H7 (cell line): ENCODE measurements around a stretch of chr11.

GRCh38 chr11:57453338-57453986 is 6.9 kb upstream of the RTN4RL2 start:
- RAMPAGE, long total RNA: no peak

DNA sequence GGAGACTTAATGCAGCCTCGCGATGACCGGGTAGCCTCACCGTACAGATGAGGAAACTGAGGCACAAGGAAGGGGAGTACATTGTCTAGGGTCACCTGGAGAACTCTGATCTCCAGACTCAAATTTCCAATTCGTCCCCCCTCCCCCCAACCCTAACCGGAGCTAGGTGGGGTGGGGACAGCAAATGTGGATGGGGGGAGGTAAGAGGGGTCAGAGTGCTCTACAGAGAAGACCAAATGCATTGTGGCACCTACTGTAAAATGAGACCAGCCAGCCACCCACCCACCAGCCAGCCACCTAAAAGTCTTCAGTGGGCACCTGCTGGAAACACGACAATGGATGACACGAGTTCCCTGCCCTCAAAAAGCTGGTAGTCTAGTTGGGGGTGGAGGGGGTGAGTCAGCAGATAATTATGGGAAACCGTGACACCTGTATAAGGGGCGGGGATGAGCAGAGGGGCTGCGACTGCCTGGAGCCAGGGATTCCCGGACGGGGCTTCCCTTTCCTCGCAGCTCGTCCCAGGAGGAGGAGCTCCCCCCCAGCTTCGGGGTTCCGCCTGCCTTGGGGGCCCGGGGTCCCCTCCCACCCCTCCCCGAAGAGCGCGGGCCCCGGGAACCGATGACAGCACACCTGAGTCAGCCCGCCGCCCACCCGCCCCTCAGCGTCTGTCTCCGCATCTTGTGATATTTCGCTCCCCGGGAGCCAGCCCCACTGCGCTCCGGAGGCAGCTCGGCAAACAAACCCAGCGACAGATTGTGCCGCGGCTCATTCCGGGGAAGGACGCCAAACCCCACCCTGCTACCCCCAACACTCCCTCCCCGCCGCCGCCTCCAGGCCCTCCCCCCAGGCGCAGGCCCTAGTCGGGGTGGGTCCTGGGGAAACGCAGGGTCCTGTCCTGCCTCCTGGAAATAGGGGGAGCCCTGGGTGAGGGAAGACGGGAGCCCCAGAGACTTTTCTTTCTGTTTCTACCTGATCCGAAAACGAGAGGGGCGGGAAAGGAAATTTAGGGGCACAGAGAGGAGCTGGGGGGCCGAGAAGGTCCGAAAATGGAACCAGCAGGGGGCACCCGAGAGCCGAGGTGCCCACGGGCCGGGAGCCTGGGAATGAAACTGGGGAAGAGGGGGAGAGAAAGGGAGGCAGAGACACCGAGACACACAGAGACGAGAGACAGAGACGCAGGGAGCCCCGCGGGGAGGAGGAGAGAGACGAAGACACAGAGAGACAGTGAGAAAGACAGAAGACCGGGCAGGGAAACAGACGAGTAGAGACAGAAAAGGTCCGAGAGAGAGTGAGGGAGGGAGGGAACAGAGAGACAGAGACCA is 2.1 kb upstream of the RTN4RL2 start:
- RAMPAGE, long total RNA: no peak

DNA sequence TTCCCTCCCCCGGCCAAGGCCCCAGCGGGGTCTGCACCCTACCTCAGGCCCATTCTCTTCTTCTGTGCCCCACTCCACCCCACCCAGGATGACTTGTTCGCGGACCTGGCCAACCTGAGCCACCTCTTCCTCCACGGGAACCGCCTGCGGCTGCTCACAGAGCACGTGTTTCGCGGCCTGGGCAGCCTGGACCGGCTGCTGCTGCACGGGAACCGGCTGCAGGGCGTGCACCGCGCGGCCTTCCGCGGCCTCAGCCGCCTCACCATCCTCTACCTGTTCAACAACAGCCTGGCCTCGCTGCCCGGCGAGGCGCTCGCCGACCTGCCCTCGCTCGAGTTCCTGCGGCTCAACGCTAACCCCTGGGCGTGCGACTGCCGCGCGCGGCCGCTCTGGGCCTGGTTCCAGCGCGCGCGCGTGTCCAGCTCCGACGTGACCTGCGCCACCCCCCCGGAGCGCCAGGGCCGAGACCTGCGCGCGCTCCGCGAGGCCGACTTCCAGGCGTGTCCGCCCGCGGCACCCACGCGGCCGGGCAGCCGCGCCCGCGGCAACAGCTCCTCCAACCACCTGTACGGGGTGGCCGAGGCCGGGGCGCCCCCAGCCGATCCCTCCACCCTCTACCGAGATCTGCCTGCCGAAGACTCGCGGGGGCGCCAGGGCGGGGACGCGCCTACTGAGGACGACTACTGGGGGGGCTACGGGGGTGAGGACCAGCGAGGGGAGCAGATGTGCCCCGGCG is 15.9 kb downstream of the RTN4RL2 start:
- RAMPAGE, long total RNA: no peak

DNA sequence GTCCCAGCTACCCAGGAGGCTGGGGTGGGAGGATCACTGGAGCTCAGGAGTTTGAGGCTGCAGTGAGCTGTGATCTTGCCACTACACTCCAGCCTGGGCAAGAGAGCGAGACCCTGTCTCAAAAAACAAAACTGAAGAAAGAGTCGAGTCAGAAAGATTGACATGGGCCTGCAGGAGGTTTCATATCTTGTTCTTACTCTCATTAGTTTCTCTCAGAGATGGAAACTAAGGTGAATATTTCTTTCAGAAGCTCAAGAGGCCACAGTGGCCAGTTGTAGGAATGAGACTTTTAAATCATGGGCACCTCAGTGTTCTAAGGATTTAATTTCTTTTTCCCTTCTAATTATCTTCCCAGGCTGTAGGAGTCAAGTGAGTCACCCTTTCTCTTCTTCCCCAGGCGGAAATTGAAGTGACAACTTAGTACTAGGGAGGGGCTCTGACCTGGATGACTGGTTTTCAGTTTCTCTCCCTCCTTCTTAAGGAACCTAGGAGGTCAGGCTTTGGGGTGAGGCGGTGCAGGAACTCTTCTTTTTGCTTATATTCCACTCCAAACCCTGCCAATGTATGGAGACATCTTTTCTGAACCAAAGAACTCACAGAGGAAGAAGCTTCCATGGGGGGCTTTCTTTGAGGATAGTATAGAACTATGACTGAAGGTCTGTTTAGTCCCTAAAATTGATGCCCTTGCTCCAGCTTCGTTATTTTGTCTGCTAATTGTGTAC is 12.5 kb downstream of the ZDHHC5 start:
- RAMPAGE, long total RNA: no peak

GRCh38 chr11:57700131-57700749 is 11.8 kb downstream of the MED19 start:
- RAMPAGE, long total RNA: no peak

GRCh38 chr11:57704241-57705349 is 7.4 kb downstream of the MED19 start:
- RAMPAGE, long total RNA: no peak

DNA sequence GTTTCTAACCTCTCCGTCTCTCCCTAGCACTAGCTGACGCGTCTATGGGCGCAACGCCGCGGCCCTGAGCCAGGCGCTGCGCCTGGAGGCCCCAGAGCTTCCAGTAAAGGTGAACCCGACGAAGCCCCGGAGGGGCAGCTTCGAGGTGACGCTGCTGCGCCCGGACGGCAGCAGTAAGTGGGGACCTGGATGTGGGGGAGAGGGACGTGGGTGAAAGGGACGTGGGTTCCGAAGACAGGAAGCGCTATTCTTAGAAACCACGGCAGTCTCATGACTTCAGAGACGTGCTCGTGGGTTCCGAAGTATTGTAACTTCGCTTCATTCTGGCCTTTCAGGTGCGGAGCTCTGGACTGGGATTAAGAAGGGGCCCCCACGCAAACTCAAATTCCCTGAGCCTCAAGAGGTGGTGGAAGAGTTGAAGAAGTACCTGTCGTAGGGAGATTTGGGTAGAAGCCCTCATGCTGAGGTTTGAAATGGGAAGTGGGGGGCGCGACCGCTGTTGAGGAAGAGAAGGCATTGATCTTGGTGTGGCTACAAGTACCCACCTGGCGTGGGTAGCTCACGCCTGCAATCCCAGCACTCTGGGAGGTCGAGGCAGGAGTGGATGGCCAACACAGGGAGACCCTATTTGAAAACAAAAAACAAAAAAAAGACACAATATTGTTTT is 624 bp downstream of the SELENOH start:
- RAMPAGE, long total RNA: no peak

GRCh38 chr11:57763593-57764174 is 2.1 kb downstream of the CTNND1 start:
- RAMPAGE, long total RNA: no peak

DNA sequence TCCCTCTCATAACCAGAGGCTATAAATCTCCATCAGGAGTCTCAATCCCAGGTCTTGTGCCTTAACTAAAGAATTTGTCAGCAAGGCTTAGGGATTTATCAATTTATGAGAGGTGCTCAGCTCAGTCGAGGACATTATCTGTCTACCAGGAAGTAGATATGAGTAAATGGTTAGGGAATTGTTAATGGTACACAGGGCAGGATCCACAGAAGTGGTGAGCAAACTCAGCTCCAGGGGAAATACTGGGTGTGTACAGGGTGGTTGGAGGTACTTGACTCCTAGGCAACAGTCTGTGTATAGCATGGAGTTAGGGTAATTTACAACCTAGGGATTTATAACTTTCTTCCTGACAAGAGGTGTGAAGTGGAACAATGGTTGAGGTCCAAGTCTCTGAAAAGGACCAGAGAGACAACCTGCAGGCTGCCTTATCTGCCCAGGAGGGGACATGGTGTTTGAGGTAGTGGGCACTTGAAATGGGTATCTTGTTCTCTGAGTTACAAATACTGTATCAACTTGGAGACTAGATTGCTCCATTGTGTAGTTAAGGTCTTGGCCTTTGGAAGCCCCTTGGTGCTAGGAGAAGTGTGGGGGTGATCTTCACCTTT is 123.3 kb upstream of the OR9Q1 start:
- RAMPAGE, long total RNA: no peak

DNA sequence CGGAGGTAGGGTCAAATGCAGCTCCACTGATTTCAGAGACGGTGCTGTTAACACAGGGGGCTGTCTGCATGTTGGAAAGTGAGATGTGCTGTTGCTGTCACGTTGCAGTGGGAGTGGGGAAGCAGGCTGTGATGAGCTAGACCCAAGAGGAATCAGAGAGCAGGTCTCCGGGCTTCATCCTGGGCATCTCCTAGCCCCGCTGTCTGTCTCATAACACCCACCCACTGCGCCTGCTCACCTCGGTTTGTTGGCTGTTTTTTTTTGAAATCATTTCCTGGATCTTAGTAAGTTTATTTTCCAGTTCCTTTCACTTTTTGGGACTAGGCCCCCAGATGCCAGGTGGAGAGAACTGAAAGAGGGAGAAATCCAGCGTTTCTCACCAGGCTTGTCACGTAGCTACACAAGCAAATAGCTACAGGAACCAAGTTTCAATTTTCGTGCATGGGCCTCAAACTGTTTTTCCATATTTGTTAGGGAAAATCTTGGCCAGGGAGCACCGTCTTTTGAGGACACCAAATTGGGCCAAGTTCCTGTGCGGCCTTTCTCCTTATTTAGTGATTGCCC is 501 bp downstream of the OR9Q1 start:
- RAMPAGE, long total RNA: no peak

DNA sequence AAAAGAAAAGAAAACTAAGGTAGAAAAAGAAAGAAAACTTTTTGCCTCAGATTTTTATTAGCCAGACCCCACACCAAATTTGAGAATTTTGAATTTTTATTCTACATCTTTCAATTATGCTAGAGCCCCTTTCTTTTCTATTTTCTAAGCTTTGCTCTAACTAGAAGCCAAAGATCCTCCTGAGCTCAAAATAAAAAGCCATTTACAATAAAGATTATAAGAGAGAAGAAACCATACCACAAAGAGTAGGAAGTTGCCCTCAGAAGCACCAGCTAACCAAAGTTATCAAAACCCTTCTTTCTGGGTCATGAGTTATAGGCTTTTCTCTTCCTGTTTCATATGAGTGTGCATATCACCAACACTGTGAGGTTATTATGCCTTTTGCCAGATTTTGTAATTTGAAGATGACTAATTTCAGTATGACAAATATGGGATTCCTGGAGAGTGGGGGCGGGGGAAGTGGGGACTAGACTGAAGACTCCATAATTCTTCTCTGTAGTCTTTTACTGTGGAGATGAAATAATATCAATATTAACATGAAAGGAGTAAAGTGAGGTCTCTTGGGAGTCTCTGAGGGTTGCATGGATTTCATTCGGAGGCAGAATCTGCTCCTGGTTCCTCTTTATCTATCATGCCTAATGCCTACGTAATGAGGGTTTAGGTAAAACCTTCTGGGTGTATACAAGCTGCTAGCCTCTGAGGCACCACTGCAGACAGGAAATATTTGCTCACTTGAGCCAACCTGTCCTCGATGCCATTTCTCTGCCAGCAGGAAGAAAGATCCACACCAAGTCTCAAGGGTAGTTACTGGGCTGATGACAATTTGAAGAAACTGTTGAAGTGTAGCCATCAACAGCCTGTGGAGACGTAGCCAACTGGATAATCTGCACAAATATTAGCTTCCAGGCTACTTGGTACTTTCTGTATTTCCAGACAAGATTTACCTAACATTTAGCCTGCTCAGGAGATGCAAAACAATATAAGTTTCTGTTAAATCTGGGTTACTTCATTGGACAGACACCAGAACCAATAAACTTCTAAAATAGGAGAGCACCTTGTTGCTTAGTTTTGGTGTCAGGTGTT is 2.0 kb downstream of the LPXN start:
- RAMPAGE, long total RNA: no peak

- RAMPAGE, long total RNA: start-site peak on the minus strand at chr11:58578128-58578179, 7 reads
These were observed 767 bp upstream of the ZFP91 start for GRCh38 chr11:58577938-58578654.

GRCh38 chr11:58578655-58579047 is 212 bp upstream of the ZFP91 start:
- RAMPAGE, long total RNA: start-site peak on the minus strand at chr11:58578934-58578969, 5 reads

DNA sequence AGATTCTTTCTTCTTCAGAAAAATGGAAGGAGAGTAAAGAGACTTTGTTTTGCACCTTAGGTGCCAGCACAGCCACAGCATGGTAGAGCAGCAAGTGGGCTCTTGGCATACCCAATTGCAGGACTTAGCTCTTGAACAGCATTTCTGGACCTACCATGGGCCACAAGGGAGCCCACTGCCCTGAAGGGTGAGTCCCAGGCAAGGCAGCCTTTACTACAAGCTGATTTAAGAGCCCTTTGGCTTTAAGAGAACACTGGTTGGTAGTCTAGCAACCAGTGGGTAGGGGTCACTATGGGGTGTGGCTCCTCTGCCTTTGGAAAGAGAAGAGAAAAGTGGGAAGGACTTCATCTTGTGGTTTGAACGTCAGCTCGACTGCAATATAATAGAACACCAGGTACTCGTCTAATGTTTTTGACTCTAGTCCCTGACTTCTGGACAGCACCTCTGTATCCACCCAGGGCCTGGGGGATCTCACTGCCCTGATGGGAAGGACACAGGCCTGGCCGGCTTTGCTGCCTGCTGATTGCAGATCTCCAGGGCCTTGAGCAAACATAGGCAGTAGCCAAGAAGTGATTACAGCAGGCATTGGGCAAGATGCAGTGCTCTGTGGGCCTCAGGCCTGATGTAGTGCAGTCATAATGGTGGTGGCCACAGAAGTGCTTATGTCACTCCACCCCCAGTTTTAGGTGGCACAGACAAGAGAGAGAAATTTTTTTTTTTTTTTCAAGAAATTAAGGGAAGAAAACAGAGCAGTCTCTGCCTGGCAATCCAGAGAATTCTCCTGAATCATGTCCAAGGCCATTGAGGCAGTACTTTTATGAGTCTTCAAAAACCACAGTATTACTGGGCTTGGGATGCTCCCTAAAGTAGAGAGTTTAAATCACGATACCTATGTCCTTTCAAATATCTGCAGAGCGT is 73.3 kb upstream of the GLYATL1B start:
- RAMPAGE, long total RNA: no peak

DNA sequence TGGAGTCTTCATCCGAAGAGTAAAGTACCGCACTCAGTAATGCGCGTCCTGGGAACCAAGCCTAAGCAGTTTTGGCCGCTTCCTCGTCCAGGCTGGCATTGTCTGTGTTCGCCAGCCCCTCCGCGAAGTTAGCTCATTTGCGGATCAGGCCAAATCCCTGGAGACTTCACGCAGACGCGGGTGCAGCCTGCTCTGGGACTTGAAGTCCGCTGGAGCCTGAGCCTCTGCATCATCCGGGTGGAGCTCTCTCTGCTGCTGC is 23.6 kb upstream of the GLYATL1B start:
- RAMPAGE, long total RNA: no peak

GRCh38 chr11:59205611-59206048 is 7.1 kb downstream of the MPEG1 start:
- RAMPAGE, long total RNA: no peak

DNA sequence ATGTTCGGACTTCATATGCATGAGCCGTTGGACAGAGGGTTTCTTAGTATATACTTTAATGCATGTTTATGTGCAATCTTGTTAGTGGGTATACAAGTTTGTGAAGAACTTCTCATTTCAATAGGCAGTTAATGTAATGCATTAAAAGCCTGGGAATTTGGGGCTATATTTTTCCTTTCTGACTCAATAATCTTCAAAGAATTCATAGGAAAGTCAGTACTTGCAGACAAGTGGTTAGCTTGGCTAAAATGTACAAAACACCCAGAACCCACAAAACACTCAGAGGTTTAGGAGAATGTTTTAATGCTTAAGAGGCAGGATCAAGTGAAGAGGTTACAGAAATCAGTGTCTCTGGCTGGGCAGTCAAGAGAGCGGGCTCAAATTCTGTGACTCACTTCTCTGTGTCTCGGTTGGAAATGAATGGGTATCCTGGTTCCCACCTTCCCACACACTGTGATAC is 3.9 kb downstream of the MPEG1 start:
- RAMPAGE, long total RNA: no peak

- RAMPAGE, long total RNA: no peak
These were observed 60.5 kb upstream of the MPEG1 start for GRCh38 chr11:59272934-59273948.

DNA sequence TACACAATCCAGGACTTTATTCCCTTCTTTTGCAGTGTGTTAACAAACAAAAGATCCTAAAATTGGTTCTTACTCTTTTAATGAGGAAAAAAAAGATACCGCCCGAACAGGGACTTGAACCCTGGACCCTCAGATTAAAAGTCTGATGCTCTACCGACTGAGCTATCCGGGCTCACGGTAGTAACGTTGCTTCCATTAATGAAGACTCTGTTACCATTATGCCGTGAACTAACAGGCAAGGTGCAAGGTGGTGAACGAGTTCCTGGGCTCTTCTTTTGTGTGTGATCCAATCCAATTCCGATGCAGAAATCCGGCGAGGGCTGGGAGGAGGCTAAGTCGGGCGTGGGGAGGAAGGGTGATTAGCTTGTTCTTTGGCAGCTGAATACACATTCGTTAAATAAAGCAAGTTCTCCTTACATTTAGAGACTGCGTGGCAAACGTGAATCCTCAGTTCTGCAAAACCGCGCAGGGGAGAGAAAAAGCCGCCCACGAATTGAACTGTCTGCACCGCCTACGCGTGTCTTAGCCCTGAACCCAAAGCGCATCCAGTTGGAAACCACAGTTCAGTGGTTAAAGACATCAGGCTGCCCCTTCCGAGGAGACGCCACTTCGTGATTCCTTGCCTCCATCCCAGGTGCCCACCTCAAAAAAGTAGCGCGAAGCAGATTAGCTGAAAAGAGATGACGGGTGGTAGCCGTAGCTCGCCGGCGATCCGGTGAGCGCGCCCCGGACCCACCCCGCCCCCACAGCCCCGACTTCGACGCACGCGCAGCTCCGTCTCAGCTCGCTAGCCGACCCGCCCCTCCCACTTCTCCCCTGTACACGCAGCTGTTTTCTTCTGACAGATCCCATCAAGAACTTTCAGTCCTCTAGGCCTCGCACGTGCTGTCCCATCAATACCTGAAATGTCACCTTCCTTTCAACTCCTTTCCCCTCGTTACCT is 49.2 kb downstream of the OR4D9 start:
- RAMPAGE, long total RNA: no peak

- RAMPAGE, long total RNA: no peak
These were observed 813 bp upstream of the PATL1 start for GRCh38 chr11:59669603-59670097.